Endothelial cell (in vitro differentiated cells): ENCODE results near the genes FANCE and PNPLA1.

DNA sequence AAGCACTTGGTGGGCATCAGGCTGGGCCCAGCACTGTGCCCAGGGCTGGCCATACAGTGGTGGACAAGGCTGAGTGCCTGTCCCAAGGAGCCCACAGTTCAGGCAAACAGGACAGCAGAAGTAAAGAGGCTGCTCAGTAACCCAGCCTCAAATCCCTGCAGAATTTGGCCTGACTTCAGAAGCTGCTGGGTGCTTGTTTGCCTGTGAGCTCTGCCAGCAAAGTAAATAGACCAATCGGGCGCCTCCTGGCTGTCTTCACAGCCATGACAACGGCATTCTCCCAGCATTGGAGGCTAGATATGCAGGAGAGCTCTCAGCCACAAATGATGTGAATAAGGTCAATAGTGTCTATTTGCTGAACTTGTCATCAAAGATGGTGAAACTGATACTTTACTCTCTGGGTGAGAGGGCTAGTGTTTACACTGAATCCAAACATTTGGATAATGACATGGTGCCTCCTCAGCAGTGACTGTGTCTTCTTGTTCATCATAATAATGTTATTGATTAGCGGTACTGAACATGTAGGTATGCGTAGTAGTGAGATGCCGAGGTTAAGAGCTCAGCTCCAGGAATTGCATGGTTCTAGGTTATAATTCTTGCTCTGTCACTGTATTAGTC is 36.9 kb upstream of the FANCE start:
- PRO-cap: no peak

DNA sequence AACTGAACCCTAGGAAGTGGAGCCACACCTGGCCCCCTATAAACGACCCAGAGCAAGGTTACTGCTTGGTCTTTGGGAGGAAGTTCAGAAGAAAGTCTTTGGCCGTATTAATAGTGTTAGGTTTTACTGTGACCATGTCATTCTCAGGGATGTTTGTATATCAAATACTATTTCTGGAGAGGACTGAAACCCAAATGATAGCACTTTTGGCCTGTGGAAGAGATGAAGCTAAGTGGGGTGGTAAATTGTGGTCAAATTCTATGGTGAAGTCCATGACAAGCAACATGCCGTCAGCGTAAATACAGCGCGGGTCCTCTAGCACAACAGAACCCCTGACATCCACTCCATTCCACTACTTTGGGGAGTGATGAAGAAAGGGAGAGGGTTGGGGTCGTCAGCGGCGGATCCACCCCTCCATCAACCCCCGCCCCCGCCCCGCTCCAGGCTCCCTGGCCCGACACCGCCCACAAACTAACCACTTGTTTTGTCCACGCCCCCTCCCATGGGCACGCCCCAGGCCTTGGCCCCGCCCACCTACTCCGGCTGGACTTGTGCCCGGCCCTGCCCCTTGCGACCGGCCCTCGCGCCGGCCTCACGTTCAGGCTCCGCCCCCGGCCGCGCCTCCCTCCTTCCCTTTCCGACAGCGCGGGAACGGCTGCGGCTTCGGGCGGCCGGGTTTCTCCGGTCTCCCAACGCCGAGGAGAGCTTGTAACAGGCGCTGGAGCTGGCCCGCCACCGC is at the start of gene FANCE:
Gene FANCE (plus strand): TSS at position 628 of the 739 bp plus-strand sequence.
- PRO-cap: bidirectional peak, plus-strand start at position 663 of the sequence, minus-strand start at position 366 of the sequence

DNA sequence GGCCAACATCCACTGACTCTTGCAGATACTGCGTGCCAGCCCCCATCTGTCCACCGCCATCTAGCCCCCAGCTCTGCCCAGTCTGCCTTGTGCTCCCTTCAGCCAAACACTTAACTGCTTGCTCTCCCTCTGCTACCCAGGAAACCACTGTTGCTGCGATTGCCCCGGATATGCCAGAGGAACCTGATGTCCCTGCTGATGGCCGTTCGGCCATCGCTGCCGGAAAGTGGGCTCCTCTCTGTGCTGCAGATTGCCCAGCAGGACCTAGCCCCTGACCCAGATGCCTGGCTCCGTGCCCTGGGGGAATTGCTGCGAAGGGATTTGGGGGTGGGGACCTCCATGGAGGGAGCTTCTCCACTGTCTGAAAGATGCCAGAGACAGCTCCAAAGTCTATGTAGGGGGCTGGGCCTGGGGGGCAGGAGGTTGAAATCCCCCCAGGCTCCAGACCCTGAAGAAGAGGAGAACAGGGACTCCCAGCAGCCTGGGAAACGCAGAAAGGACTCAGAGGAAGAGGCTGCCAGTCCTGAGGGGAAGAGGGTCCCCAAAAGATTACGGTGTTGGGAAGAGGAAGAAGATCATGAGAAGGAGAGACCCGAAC is 3.6 kb downstream of the FANCE start:
- PRO-cap: no peak

- PRO-cap: no peak
Observed at GRCh38 chr6:35474800-35475315, 6.7 kb downstream of the RPL10A start.

DNA sequence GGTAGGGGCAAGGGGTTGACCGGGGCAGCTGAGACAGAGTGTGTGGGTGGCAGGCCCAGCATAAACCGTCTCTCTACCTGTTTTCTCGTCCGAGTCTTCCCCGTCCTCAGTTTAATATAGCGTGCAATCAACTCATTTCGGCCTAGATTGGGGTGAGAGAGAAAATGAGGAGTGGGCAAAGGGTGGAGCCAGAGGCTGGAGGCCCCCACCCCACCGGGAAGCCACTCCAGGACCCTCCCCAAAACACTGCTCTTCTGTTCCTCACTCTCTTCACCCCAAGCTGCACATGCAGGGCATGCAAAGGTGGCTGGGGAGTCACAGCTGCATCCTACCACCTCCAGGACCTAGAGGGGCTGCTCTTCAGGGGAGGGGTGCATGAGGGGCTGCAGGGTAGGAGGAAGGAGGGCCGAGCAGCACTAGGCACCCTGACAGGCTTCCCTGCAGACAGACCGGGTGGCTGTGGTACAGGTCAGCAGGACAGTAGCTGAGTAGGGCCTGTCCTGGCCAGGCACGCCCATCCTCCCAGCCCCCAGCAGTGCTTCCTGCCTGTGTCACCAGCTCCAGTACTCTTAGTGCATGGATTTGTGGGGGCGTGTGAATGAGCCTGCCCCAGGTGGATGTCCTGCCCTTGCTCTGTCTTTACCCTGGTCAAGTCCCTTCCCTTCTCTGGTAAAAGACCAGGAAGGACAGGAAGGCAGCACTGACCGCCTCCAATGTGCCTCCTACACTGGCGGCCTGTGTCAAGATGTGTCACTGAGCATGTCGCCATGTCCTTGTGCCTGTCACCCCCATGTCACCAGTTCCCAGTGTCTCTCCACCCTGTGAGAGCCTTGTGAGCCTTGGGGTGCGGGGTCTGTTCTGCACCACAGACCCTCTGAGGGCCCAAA is 12.2 kb downstream of the TEAD3 start:
- PRO-cap: no peak

DNA sequence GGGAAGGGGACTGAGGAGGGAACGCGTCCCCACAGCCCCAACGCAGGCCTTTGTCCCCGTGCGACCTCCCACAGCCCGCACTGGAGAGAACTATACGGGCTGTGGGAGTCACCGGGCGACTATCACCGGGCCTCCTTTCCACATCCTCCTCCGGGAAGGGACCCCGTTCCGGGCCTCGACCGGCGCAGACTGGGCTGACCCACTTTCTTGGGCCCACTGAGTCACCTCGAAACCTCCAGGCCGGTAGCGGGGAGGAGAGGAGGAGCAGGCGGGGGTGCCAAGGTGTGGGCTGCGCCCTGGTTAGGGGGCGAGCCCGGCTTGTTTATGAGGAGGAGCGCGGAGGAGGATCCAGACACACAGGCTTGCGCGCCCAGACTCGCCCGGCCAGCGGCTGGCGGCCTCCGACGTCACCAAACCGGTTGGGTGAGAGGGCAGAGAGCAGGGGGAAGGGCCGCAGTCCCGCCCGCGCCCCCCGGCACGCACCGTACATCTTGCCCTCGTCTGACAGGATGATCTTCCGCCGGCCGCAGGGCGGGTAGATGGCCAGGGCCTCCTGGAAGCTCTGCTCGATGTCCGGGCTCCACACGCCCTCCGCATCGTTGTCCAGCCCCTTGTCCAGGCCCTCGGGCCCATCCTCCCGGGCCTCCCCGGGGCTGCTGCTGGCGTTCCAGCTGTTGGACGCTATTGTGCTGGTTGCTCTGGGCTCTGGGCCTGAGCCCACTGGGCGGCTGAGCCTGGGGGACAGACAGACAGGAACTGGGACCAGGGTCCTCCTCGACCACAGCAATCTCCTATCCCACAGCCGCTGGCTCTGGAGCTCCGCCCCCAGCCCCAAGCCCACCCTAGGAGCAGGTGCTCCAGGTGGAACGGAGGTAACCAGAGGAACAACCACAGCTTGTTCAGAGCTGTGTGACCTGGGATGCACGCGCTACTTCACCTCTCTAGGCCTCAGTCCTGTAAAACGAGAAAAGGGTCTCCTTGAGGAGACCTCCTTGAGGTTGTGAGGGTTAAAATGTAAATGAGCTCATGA is 10.6 kb downstream of the TEAD3 start:
- PRO-cap: bidirectional peak, plus-strand start at position 723 of the sequence, minus-strand start at position 511 of the sequence

DNA sequence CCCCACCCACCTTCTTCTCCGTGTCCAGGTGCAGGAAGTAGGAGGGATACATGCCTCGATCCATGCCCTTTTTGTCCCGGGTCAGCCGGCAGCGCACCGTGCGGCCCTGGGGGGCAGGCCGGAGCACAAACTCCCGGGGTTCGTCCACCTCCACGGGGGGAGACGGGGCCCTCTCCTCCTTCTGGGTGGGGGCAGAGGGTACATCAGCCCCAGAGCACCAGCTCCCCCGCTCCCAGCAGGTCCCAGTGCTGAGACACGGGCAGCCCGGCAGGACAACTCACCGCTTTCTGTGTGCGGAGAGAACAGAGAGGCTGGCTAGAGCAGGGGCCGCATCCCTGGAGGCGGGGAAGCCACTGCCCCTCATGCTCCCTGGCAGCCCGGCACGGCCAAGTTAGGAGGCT is 6.7 kb downstream of the TULP1 start:
- PRO-cap: no peak

DNA sequence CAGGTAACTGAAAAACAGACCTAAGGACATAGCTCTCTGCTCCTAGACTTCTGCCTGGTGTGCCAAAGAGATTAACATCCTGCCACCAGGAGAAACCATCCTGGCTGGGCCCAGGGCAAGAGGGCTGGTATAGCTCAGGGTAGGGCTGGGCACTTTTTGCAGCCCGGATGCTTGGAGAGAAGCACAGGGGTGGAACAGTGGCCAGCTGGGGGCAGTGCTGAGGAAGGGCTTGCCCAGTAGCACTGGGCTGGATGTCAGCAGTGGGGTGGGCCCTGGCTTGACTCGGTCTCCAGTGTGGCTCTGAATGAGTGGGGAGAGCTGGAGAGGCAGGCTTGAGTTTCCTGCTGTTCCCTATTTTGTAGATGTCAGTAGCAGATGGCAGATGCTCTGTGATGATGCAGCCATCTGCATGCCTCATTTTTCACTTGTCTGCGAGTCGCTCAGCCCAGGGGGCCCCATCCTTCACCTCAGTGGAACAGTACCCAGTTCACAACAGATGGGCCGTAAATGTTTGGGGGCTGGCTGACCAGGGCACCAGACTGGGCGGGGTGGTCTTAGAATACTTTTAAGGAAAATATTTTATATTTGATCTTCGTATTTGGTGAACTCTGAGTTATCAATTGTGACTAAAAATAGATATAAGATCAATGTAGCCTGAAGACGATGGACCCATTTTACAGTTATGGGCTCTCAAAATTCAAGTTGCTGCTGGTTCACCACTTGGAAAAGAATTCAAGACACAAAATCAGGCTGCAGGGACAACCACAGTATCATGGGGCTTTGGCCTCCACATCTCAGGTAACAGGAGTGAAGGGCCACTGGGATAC is 56.5 kb upstream of the TULP1 start:
- PRO-cap: no peak

DNA sequence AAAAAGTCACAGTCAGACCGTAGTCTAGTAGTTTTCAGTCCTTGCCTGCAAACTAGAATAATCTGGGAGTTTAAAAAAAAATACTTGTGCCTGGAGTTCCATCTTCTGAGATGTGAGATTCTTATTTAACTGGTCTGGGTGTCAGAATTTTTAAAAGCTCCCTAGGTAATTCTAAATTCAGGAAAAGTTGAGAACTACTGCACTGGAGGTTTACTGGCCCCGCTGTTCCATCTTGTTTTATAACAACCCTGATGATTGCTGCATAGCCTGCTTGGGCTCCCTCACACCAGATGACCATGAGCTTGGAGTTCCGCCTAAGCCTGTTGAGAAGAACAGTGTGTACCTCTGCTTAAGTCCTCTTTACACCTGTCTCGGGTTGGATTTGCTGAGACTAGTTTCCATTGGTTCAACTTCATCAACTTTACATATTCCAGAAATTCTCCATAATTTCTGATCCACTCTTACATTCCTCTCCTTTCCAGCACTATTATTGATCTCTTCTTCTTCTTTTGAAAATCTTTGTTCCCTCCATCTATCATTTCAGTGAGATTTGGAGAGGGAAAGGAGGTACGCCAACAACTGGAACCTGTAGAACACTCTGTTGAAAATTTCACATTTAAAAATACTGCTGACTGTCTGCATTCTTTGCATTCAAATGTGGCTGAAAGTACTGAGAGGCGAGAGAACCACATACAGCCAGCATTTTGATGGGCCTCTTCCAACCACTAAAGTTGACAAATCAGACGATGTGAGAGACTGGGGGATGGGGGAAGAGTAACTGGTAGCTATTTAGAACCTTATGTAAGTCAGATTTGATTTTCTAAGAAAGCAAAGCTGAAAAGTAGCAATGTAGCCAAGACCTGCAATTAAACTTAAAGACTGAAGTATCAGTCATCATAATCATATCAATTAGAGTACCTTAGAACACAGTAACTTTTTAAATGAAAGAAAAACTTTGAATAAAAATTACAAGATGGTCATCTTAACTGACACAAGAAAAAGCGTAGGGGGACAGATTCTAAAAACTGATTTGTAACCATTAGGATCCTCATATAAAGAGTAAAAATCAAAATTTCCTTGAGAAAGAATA is 77.6 kb downstream of the FKBP5 start:
- PRO-cap: no peak

DNA sequence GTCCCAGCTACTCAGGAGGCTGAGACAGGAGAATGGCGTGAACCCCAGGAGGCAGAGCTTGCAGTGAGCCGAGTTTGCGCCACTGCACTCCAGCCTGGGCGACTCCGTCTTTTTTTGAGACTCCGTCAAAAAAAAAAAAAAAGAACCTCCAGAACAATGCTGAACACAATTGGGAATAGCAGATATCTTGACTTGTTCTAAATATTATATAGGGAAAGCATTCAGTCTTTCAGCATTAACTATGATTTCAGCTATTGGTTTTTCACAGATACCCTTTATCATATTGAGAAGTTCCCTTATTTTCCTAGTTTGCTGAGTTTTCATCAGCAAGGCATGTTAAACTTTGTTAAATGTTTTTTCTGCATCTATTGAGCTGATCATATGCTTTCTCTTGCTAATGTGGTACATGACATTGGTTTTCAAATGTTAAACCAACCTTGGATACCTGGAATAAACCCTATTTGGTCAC is 30.4 kb downstream of the FKBP5 start:
- PRO-cap: no peak

- PRO-cap: no peak
Observed at GRCh38 chr6:35662842-35663511, 25.7 kb downstream of the FKBP5 start.

DNA sequence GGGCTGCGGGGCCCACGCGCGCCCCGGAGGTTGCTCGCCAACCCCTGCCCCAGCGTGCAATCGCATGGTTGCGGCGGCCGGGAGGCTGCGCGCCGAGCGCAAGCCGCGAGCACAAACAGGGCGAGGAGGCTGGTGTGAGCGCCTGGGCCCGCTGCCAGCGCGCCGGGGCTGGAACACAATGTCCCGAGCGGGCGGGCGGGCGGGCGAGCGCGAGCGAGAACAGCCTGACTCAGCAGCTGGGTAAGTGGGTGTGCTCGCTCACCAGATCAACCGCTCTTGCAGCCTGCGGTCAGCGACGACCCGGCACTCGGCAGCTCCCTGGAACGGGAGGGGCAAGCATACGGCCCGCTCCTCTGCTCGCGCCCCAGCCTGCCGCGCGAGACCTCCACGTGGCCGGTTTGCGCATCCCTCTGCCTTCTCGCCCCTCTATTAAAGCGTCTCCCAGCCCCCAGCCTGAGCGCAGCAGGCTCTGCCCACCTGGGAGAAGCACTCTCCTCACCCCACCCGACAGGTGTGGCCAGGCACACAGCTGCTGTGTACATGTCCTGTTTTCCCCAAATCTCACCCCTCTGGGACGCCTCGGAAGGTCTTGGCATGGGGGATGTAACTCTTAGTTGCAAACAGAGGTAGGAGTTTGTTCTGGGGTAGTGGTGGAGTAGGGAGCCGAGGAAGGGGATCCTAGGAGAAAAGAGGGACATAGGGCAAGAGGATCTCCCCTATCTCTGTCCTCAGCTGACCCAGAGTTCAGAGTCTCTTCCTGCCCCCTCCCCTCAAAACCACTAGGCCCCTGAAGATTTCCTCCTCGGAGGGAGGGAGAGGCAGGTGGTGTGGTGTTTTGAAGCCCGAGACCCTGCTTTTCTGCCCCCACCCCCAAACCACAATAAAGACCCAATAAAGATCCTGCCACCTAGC is 8.6 kb upstream of the ARMC12 start:
- PRO-cap: bidirectional peak, plus-strand start at position 273 of the sequence, minus-strand start at position 180 of the sequence

DNA sequence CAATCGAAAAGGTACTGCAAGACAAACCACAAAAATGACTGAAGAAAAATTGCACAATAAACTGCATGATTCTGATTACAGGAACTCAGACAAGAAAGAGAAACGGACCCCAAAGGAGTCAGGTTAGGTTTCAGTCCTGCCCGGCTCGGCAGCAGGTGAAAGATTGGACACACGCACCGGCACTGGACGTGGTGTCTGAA is 5.2 kb downstream of the SLC26A8 start:
- PRO-cap: no peak

- PRO-cap: no peak
Observed at GRCh38 chr6:36128777-36128976, 1.6 kb upstream of the MAPK13 start.

DNA sequence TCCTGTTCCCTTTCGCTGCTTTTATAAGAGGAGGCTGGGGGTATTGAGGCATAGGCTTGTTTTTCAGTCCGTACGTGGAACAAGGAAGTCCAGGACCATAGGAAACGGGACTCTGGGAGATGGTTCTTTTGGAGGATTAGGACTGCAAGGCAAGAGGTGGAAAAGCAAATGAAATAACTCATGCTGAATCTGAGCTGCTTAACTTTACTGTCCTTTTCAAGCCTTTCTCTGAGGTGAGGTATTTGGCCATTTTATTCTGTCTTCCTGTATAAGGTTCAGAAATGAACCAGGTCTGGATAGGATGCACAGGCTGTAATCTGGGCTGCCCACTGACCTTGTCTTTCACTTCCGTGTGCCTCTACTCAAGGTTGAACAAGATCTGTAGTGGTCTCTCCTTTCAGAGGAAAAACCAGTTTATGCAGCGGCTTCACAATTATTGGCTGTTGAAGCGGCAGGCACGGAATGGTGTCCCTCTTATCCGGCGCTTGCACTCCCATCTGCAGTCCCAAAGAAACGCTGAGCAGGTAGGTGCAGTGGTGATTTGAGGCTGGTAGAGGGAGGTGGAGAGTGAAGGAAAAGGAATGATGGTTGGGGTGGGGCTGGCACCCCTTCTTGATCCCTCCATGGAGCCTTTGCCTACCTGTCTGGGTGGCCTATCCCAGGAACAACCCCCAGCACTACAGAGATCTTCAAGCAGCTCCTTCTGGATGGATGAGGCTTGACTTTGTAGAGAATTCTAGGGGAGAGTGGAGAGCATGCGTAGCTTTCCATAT is 7.9 kb downstream of the BRPF3 start:
- PRO-cap: no peak

DNA sequence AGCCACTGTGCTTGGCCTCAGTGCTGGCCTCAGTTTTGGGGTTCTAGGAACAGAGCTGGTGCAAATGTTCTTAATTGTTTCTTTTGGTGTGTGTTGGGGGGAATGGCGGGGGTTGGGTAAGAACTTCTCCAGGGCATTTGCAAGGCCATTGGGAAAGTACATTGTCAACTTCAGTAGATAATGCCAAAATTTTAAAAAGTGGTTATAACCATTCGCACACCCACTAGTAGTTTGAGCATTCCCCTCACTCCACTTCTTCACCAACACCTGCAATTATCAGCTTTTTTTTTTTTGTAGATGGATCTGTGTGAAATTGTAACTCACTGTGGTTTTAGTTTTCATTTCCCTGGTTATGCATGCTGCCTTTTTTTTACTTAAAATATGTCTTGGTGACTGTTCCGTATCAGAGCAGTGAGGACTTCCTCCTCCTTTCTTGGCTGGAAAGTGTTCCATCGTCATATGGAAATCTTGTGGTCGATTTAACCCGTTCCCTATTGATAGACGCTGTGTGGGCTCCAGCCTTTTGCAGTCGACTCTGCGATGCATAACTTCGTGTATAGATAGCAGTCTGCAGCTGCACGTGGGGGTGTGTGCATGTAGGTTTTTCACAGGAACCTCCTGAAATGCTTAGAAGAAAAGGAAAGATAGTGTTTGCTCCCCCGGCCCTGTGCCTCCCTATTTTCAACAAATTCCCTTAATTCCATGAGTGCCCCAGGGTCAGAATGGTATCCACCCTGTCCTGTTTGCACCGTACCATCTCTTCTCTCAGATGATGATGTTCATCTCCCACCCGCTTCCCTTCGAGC is 28.2 kb upstream of the PNPLA1 start:
- PRO-cap: no peak

DNA sequence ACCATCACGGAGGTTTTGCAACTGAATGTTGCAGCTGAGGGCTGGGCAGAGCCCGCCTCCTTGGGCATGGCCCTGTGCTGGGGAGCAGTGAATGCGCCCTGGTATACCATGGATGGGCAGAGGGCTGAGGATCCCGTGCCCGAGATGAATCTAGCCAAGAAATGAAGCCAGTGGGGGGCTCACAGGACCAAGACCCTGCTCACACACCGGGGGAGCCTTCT is at the start of gene PNPLA1:
Gene PNPLA1 (plus strand): TSS at position 63 of the 221 bp plus-strand sequence.
- PRO-cap: no peak

DNA sequence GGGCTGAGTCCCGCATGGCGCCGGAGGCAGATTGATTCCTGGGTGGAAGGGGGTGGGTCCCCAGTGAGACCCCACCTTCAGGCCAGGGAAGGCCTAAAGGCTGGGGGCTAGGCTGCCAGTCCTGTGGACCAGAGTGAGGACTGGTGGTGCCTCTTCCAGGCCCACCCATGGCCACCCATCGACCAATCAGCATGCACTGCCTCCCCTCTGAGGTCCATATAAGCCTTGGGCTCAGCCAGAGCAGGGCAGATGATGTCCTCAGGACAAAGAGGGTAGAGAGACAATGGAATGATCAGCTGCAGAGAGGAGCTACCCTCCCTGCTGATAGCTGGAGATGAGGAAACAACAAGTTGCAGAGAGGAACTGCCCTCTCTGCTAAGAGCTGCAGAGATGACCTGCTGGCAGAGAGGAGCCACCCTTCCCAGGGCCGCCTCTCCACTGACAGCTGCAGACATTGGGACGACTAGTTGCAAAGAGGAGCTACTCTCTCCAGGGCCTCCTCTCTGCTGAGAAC is 9.1 kb upstream of the ETV7 start:
- PRO-cap: no peak

GRCh38 chr6:36469078-36469622 is 26.4 kb downstream of the KCTD20 start:
- PRO-cap: no peak

GRCh38 chr6:36520731-36521266 is 26.5 kb downstream of the STK38 start:
- PRO-cap: no peak